ENCODE data around the genes TUBGCP4, TP53BP1, CKMT1B, B2M and DUOXA1.

GRCh38 chr15:43270493-43271416 is 4.0 kb upstream of the TGM5 start:
- PRO-cap: bidirectional peak, plus-strand start at chr15:43270910, minus-strand start at chr15:43270768
- RAMPAGE, long total RNA: no peak

DNA sequence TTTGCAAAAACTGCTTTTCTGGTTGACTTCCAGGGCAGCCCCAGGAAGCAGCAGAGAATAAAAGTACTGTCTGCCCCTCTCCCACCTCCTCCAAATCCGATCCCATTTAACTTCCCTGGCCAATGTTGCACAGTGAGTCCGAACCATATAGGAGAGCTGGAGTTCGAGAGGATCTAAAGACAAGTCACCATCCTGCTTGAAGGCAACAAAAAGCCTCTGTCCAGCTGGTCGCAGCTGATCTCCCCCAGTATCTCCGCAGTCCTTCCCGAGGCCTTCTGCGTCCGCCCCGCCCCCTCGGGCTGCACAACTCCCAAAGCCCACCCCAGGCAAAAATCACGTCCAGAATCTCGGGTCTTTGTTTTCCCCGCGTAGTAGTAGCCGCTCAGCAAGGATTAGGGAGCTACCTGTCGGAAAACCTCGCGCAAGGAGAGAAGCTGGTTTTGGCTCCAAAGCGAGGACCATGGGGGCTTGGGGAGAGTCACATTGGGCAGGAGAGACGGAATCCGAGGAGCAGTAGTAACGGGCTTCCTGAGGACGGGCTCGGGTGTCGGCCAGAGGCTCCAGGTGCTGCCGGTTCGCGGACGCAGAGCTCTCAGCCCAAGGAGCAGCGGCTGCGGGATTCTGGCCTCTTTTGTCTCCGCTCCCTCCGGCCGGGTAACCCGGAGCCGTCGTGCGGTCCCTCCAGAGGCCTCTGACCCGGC is 539 bp downstream of the ZSCAN29 start:
- PRO-cap: unidirectional peak, plus-strand start at position 547 of the sequence
- RAMPAGE, long total RNA: no peak

DNA sequence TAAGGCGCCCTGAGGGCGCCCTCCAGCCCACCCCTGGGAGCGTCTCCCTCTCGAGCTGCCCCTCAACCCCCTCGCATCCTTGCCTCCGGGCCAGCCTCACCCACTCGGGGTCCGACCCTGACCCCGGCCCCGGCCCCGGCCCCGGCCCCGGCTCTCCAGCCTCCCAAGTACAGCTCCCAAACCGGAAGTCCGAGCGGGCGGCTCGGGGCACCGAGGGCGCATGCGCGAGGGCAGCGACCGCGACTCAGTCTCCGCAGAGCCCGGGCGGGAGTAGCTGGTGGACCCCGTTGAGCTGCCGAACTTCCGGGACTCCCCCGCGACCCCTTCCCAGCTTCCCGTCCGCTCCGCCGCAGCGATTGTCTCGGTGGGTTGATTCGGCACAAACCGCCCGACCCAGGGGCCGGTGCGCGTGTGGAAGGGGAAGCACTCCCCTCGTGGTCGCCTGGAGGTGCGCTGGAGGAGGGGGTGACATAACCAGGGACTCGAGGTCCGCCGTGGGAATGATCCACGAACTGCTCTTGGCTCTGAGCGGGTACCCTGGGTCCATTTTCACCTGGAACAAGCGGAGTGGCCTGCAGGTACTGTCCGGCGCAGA is at the start of gene TUBGCP4:
TUBGCP4 (plus strand) TSS at position 247 of the 595 bp plus-strand sequence.
- PRO-cap: bidirectional peak, plus-strand start at position 247 of the sequence, minus-strand start at position 169 of the sequence; bidirectional peak, plus-strand start at position 396 of the sequence, minus-strand start at position 411 of the sequence
- RAMPAGE, long total RNA: start-site peak on the plus strand centred at position 251 of the sequence, 111 bp wide, 193 and 40 reads in 2 replicates

GRCh38 chr15:43492611-43493642 is at the start of gene TP53BP1:
TP53BP1 (minus strand) TSS chr15:43493156.
- PRO-cap: bidirectional peak, plus-strand start at chr15:43493353, minus-strand start at chr15:43493156
- RAMPAGE, long total RNA: no peak

DNA sequence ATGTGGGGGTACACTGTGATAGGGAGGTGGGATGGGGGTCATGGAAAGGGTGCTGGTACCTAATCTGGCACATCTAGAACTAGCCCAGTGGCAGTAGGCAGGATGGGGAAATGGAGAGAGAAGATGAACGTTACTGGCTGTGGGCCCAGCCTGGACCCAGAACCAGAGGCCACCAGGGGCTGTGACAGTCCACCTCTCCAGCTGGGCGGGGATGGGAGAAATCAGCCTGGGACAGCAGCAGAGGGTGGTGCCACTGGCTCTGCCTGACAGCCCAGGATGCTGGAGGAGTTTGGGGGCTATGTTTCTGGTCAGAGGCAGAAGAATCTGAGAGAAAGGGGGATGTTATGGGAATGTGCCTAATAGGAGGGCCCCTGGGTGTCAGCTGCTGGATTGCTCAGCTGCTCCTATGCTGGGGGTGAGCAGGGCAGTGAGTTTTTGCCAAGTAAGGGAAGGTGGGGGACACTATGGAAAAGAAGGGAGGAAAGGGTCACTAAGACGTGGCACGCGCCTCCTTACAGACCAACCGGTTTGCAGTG is 387 bp downstream of the MAP1A start:
- PRO-cap: no peak
- RAMPAGE, long total RNA: no peak

DNA sequence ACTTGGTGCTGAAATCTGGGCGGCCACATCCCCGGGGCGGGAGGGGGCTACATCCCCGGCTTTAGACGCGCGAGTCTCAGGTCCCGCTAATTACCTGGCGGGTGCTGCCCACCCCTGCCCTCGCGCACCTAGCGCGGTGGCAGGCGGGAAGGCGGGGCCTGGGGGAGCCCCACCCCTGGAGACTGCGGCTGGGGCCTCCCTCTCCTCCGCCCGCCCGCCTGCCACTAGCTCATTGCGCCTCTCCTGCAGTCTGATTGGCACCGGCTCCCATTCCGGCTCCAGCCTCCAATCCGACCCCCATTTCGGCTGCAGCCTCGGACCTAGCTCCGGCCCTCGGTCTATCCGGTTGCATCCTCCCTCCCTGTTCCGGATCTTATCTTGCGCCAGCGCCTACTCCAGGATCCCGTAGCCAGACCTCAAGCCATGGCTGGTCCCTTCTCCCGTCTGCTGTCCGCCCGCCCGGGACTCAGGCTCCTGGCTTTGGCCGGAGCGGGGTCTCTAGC is at the start of gene CKMT1B:
CKMT1B (plus strand) TSS at position 232 of the 503 bp plus-strand sequence.
- PRO-cap: no peak
- RAMPAGE, long total RNA: no peak

DNA sequence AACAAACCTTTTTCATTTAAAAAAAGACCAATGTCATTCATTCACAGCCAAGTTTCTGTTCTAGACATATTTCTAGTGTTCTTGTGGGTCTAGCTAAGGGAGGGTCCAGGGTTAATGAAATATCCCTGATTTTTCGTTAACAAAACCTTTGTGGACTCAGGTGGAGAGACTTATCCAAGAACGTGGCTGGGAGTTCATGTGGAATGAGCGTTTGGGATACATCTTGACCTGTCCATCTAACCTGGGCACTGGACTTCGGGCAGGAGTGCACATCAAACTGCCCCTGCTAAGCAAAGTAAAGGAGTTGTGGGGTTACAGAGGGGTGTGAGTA is 4.2 kb downstream of the CKMT1B start:
- PRO-cap: no peak
- RAMPAGE, long total RNA: no peak

GRCh38 chr15:43775204-43775839 is 1.4 kb downstream of the ELL3 start:
- PRO-cap: no peak
- RAMPAGE, long total RNA: no peak

DNA sequence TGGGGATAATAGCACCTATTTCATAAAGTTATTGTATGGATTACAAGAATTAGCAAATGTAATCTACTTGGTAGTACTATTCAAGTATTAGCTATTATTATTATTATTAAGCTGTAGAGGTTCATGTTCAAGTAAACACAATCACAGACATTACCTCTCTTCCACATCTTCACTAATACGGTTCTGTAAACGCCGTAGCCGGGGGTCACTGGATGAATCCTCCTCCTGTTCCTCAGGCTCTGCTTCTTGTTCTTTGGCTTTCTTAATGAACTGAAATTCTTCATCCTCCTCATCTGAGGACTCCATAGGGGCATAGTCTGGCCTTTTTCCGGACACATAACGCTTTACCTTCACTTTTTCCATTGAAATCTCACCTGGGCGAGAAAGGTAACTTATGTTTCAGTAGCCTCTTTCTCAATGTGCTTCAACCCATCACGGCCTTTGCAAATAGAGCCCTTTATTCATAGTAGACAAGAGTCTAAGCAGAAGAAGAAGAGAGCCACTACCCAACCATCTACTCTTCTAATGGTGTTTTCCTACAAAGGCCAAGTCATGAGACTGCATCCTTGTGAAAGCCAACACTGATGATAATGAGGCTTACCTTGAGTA is 7.3 kb downstream of the MFAP1 start:
- PRO-cap: no peak
- RAMPAGE, long total RNA: no peak

DNA sequence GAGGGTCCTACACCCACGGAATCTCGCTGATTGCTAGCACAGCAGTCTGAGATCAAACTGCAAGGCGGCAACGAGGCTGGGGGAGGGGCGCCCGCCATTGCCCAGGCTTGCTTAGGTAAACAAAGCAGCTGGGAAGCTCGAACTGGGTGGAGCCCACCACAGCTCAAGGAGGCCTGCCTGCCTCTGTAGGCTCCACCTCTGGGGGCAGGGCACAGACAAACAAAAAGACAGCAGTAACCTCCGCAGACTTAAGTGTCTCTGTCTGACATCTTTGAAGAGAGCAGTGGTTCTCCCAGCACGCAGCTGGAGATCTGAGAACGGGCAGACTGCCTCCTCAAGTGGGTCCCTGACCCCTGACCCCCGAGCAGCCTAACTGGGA is 36.2 kb upstream of the GOLM2 start:
- PRO-cap: no peak
- RAMPAGE, long total RNA: no peak

- PRO-cap: bidirectional peak, plus-strand start at chr15:44289048, minus-strand start at chr15:44288942
- RAMPAGE, long total RNA: no peak
Observed at GRCh38 chr15:44288879-44289662, 552 bp downstream of the GOLM2 start.

- PRO-cap: no peak
- RAMPAGE, long total RNA: no peak
Observed at GRCh38 chr15:44301225-44301658, 12.7 kb downstream of the GOLM2 start.

DNA sequence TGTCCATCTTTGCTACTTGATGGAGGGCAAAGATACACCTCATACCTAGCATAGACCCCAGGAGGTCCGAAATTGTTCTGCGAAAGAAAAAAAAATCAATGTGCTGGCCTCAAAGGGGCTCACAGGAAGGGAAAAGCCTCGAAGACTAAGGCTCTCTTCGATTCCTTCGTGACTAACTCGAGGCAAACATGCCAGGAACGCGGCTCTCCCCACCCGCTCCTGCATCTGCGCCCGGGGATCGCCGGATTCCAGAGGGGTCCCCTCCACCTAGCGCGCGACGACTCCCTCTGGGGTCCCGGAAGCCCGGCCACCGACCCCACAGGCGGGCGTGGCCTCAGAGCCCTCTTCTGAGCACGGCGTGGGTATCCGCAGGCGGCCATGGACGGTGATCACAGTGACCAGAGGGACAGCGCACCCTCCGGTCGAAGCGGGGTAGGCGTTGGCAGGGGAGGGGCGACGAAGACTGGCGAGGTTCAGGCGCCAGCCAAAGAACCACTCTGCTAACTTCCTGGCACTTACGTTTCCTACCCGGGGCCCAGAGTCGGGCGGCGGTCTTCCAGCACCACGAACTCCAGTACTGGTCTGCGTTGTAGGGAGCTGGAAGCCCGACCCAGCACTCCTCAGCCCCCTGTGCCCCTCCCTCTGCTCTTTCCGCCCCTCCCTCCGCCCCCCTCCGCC is 526 bp upstream of the EIF3J start:
- PRO-cap: bidirectional peak, plus-strand start at position 514 of the sequence, minus-strand start at position 396 of the sequence
- RAMPAGE, long total RNA: no peak

GRCh38 chr15:44541577-44542973 is 5.1 kb downstream of the EIF3J start:
- PRO-cap: no peak
- RAMPAGE, long total RNA: no peak

DNA sequence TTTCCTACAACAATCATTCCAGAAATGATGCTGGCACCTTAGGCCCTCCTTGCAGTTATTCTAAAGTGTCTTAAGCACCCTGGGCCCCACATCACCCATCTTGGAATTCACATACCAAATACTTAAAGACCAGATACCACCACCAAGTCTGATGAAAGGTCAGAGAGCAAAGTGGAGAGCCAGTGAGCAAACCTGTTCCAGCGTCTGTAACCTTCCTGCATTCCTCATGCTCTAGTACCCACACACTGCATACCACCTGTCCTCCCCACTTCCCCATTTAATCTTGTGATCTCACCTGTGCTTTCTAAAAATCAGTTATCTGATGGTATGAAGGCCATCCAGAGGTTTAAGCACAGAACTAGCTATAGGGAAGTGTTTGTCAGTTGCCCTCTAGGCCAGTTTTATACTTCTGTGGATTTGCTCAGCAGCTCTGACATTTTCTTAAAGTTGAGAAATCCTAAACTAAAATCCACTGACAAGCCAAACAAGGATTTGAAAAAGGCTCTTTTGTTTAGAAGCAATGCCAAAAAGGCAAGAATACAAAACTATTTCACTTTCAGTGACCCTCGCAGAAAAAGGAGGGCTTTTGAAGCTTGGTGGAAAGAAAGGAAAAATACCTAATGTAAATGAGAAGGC is 7.2 kb upstream of the SPG11 start:
- PRO-cap: no peak
- RAMPAGE, long total RNA: no peak

DNA sequence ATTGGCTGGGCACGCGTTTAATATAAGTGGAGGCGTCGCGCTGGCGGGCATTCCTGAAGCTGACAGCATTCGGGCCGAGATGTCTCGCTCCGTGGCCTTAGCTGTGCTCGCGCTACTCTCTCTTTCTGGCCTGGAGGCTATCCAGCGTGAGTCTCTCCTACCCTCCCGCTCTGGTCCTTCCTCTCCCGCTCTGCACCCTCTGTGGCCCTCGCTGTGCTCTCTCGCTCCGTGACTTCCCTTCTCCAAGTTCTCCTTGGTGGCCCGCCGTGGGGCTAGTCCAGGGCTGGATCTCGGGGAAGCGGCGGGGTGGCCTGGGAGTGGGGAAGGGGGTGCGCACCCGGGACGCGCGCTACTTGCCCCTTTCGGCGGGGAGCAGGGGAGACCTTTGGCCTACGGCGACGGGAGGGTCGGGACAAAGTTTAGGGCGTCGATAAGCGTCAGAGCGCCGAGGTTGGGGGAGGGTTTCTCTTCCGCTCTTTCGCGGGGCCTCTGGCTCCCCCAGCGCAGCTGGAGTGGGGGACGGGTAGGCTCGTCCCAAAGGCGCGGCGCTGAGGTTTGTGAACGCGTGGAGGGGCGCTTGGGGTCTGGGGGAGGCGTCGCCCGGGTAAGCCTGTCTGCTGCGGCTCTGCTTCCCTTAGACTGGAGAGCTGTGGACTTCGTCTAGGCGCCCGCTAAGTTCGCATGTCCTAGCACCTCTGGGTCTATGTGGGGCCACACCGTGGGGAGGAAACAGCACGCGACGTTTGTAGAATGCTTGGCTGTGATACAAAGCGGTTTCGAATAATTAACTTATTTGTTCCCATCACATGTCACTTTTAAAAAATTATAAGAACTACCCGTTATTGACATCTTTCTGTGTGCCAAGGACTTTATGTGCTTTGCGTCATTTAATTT is at the start of gene B2M:
B2M (plus strand) TSS at position 50 of the 894 bp plus-strand sequence.
- PRO-cap: bidirectional peak, plus-strand start at position 50 of the sequence, minus-strand start outside the sequence; bidirectional peak, plus-strand start at position 704 of the sequence, minus-strand start at position 641 of the sequence
- RAMPAGE, long total RNA: no peak

- PRO-cap: no peak
- RAMPAGE, long total RNA: no peak
Observed at GRCh38 chr15:44720177-44720470, 8.8 kb downstream of the B2M start.

GRCh38 chr15:44811405-44812699 is 75.5 kb downstream of the TRIM69 start:
- PRO-cap: no peak
- RAMPAGE, long total RNA: no peak

DNA sequence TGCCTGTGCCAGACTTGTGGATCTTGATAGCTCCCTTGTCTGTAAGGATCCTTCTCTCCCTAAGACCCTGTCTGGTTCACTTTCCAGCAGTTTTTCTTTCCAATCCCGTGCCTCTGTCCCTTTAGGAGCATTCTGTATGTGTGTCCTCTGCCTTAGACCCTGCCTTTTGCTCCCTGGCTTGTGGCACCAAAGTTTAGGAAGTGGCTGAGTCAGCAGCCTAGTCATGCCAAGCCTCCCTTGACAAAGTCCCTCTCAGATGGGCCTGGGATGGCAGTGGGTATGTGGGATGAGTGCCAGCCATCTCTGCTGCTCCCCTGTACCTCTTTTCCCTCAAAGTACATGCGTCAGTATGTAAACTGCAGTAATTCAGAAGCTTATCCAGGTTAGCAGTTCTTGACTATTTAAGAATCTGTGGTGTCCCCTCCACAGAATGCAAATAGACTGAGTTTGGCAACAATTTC is 965 bp downstream of the SORD start:
- PRO-cap: no peak
- RAMPAGE, long total RNA: no peak

DNA sequence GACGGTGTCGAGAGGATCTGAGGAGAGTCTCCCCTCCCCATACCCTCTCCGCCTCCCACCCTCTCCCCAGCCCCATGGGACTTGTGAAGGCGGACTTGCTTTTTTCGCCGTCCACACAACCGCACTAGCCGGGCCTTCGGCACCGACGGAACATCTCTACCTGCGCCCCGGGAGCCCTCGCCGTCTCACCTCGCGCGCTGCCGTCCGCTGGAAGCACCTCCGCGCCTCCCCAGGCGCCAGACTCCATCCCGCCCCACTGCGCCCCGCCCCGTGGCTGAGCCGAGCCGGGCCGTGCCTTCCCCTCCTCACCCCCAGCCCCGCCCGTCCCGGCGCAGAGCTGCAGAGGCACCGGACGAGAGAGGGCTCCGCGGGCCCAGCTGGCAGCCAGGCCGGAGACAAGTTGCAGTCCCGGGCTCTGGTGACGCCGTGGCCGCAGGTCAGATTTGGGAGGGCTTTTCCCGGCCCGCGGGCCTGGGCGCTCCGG is at the start of gene DUOXA1:
DUOXA1 (minus strand) TSS at position 217 of the 484 bp plus-strand sequence.
- PRO-cap: no peak
- RAMPAGE, long total RNA: no peak